Metastatic Breast Carcinoma in the Brain (tissue), 10 donors: ENCODE results near the gene USP43.

GRCh38 chr17:8878232-8878716, 10.8 kb upstream of the PIK3R6 start:
- PRO-cap, 10 experiments = no peak in any of the 10 experiments

- PRO-cap, 10 experiments = no peak in any of the 10 experiments
These were observed 21.1 kb upstream of the PIK3R6 start for GRCh38 chr17:8888453-8889047.

GRCh38 chr17:8895203-8895934, 27.9 kb upstream of the PIK3R6 start:
- PRO-cap, 10 experiments = no peak in any of the 10 experiments

DNA sequence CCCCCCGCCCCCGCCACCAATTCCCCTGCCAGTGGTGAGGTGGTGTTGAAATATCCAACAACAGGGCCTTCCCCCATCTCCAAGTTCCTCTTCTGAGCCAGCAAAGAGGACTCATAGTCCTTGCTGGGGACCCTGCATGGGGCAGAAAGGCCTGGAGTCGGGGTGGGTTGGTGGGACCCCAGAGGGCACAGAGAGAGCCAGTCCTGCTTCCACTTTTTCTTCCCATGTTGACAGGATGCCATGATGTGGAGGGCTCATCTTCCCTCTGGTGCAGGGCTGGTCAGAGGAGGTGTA, 49.0 kb upstream of the PIK3R6 start:
- PRO-cap, 10 experiments = no peak in any of the 10 experiments

GRCh38 chr17:9024317-9024878, 3.1 kb downstream of the NTN1 start:
- PRO-cap, 10 experiments = no peak in any of the 10 experiments

DNA sequence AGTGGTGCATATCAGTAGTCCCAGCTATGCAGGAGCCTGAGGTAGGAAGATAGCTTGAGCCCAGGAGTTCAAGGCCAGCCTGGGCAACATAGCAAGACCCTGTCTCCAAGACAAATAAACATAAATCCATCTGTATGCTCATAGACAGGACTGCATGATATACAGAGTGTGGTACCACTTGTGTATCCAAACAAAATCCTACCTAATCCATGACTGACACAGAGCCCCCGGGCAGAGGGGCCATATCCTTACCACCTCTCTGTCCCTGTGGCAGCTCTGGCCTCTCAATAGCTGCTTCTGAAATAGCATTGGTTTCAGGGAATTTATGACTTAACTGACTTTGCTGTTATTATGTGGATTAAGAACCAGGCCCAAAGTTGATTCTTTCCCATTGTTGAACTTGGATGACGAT, 31.3 kb downstream of the NTN1 start:
- PRO-cap, 10 experiments = no peak in any of the 10 experiments

DNA sequence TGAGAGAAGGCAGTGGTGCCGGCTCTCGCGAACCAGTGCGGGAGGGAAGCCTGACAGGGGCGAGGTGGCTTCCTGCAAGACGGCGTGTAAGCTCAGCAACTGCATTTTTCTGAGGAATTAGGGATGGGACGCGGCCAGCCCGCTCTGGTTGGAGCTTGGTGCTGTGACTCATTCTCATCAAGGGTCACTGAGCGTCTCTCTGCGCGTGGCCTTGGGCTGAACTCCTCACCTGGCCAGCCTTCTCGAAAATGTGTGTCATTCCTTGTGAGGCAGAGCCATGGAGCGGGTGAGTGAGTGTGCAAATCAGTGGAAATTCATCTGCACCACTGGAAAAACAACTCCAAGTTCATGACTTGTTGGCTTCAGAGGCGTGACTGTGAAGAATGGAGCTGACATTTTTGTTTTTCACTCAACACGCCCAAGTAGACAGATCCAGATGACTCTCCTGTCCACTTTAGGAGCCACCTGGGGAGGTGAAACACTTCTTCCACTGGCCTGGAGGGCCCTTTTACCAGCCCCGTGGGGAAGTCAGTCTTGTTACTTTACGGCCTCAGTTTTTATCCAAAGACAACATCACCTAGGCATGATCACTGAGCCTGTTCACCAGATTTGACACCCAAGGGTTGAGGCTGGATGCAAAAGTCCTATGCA, 53.0 kb downstream of the NTN1 start:
- PRO-cap, 10 experiments = no peak in any of the 10 experiments

DNA sequence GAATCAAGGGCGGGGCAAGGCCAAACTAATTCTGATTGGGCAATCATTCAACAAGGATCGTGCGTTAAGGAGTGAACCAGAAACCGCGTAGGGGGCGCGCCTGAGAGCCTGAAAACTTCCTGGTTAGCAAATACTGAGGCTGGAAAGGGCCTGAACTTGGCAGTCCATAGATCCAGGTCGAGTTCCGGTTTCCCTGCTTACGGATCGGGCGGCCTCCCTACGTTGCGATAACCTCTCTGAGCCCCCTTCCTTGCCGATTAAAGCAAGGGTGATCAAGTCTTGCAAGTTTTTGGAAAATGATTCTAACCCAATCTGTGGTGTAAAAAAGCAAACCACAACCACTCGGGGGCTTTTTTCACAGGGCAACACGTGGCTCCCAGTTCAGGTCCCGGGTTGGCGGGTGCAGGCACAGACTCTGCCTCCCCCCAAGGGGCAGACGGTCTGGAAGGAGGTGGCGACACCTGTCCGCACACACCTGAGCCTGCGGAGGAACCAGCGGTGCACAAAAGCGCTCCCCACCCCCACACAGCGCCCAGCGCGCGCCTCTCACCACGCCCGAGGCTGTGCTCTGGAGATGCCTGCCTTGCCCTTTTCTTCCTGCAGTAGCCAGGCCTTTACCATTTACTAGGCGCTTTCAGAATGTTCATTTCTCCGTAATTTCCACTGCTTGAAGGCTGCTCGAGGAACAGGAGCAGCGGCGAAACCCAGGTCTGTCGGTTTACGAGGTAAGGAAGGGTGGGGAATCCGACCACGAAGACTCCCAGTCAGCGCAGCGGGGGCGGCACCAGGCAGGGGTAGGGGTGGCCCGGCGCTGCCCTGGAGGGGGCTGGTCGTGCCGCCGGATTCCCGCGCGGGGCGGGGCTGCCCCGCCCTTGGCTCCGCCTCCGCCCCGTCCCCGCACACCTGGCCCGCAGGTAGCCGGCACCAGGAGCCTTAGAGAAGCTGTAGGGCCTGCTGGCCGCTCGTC, at the start of gene USP43:
Gene USP43, plus strand, starts transcription at position 900 of the 967 bp plus-strand sequence.
- PRO-cap, 10 experiments = peak in 10 of 10 experiments; most common plus-strand start position 936 of the sequence (in 8); most common minus-strand start position 722 of the sequence (in 4)

DNA sequence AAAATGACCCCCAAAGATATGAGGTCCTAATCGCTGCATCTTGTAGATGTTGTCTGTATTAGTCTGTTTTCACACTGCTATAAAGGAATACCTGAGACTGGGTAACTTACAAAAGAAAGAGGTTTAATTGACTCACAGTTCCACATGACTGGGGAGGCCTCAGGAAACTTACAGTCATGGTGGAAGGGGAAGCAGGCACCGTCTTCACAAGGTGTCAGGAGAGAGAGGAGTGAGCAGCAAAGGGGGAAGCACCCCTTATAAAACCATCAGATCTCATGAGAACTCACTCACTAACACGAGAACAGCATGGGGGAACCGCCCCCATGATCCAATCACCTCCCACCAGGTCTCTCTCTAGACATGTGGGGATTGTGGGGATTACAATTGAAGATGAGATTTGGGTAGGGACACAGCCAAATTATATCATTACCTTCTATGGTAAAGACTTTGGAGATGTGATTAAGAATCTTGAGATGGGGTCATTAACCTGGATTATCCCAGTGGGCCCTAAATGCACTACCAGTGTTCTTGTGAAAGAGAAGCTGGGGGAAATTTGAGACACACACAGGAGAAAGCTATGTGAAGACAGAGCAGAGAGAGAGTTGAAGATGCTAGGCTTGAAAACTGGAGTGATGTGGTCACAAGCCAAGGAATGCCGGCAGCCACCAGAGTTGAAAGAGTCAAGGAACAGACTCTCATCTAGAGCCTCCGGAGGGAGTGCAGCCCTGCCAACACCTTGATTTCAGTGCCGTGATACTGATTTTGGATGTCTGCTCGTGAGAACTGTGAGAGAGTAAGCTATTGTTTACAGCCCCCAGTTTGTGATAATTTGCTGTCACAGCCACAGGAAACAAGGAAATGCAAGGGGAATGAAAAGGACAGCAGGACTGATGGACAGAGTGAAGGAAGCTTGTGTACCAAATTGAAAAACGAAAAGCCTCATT, 20.2 kb downstream of the USP43 start:
- PRO-cap, 10 experiments = no peak in any of the 10 experiments

DNA sequence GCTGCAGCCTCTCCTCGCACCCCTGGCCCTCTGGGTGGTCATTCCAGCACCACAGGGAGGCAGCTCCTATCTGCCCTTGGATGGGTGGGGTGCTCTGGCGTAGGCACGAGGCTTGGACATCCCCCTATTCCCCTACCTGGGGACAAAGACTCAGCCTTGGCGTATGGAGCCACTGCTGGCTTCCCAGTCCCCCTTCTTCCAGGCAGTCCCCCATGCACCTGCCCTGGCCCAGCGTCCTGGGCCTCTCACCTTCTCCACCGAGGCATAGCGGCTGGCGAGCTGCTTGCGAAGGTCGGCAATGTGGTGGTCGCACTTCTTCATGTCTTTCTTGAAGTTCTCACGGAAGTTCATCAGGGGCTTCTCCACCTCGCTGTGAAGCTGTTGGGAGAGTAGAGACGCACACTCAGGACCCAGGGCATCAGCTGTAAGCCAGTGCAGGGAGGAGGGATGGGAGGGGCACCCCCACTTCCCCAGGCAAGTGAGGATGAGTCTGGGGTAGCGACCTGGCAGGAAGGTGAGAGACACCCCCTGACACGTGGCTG, 21.4 kb upstream of the RCVRN start:
- PRO-cap, 10 experiments = no peak in any of the 10 experiments

GRCh38 chr17:10019672-10020523, 114.8 kb upstream of the RCVRN start:
- PRO-cap, 10 experiments = no peak in any of the 10 experiments

GRCh38 chr17:10106049-10106520, 92.3 kb downstream of the GAS7 start:
- PRO-cap, 10 experiments = no peak in any of the 10 experiments

- PRO-cap, 10 experiments = no peak in any of the 10 experiments
These were observed 46.4 kb downstream of the GAS7 start for GRCh38 chr17:10151844-10152574.

DNA sequence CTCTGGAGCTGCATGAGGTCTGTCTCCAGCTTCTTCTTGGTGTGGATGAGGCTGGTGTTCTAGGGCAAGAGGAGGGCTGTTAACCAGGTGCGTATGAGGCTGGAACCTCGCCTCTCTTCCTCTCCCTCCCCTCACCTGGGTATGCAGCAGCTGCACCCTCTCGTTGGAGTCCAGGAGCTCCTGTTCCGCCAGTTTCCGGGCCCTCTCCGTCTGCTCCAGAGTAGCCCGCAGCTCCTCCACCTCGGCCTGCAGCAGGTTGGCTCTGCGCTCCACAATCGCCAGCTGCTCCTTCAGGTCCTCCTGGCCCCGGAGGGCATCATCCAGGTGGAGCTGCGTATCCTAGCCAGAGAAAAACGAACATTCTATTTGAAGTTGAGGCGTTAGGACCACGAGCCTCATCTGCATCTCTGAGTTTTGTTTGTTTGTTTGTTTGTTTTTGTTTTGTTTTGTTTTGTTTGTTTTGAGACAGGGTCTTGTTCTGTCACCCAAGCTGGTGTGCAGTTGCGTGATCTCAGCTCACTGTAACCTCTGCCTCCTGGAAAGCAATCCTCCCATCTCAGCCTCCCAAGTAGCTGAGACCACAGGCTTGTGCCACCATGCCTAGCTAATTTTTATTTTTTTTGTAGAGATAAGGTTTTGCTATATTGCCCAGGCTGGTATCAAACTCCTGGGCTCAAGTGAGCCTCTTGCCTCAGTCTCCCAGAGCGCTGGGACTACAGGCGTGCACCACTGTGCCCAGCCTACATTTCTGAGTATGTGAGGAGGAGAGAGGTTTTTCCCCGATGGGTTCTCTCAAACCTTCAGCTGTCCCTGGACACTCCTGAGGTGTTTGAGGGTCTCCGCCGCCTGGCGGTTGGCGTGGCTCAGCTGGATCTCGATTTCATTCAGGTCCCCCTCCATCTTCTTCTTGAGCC, 25.2 kb downstream of the MYH3 start:
- PRO-cap, 10 experiments = no peak in any of the 10 experiments

GRCh38 chr17:10639386-10640411, 17.4 kb downstream of the MYH3 start:
- PRO-cap, 10 experiments = no peak in any of the 10 experiments

- PRO-cap, 10 experiments = no peak in any of the 10 experiments
These were observed 27.0 kb upstream of the TMEM220 start for GRCh38 chr17:10756684-10757403.

GRCh38 chr17:11240010-11240881, 767 bp upstream of the SHISA6 start:
- PRO-cap, 10 experiments = no peak in any of the 10 experiments

DNA sequence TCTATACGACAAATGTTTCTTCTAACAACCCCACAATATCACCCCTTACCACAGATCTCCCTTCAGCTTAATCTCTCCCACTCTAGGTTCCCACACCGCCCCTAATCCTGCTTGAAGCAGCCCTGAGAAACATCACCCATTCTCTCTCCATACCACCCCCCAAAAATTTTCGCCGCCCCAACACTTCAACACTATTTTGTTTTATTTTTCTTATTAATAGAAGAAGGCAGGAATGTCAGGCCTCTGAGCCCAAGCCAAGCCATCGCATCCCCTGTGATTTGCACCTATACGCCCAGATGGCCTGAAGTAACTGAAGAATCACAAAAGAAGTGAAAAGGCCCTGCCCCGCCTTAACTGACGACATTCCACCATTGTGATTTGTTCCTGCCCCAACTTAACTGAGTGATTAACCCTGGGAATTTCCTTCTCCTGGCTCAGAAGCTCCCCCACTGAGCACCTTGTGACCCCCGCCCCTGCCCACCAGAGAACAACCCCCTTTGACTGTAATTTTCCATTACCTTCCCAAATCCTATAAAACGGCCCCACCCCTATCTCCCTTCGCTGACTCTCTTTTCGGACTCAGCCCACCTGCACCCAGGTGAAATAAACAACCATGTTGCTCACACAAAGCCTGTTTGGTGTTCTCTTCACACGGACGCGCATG, 20.9 kb downstream of the ZNF18 start:
- PRO-cap, 10 experiments = no peak in any of the 10 experiments

DNA sequence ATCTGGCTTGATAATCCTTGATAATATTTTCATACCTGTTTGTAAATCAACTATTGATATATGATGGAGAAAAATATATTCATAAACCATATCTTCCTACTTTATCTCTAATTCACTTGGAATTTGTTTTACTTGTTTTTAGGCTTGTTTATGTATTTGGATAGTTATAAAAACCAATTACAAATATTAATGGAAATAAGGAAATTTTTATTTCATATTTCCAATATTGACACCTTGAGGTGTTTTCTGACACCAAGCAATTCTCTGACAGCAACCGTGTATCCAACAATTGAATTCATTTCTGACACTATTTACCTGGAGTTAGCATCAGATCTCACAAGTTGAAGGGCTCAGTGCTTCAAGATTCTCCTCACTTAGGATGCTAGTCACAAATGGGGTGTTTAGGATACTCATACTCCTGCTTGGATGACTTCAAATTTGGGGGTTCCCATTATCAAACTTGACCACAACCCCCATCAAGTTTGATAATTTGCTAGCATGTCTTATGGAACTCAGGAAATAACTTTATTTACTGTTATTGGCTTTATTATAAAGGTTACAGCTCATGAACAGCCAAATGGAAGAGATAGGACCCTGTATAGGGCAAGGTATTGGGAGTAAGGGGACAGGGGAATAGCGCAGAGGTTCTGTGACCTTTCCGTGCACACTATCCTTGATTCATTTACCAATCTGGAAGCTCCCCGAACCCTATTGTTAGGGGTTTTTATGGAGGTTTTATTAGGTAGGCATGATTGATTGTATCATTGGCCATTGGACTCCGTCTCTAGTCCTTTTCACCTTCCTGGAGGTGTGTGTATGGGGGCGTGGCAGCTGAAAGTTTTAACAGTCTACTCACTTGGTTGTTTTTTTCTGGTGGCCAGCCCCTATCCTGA, 22.7 kb downstream of the MAP2K4 start:
- PRO-cap, 10 experiments = no peak in any of the 10 experiments

DNA sequence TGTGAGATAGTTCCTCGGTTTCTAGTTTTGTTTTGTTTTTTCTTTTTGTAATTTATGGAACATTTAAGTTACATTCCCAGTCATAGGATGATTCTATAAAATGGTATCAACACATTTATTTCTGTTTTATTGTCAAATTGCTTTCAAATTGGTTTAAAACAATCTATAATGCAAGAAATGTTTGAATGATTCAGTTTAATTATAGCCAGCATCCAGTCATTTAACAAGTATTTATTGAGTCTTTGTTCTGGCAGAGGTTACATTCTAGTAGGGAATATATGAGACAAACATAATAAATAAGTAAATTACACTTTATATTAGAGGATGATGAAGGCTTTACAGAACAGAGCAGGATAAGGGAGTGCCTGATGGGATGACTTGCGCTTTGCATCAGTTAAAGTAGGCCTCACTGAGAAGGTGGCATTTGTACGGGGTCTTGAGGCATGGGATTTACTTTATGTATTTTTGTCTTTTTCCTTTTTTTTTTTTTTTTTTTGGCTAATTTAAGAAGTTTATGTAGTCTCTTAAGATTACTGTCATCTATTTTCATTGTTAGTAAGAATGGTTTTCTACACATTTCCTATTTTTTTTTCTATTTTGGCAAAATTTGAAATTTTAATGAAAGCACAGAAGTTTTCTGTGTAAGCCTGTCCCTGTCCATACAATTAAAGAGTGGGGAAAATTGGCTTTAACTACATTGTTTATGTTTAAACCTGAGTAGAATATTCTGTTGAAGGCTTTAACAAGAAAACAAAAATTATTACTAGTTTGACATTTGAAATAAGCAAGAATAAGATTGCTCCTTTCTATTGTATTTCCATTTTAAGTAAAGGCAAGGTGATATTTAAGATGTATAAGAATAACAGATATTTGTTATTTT, 86.5 kb downstream of the MAP2K4 start:
- PRO-cap, 10 experiments = no peak in any of the 10 experiments